Skeletal muscle cell (primary cell): Measurements from ENCODE around the gene GNAO1.

GRCh38 chr16:51431194-51432274 lies 280.5 kb upstream of the SALL1 start:
- RRBS, result no CpG with 5 or more reads among the region's 13 CpGs

DNA sequence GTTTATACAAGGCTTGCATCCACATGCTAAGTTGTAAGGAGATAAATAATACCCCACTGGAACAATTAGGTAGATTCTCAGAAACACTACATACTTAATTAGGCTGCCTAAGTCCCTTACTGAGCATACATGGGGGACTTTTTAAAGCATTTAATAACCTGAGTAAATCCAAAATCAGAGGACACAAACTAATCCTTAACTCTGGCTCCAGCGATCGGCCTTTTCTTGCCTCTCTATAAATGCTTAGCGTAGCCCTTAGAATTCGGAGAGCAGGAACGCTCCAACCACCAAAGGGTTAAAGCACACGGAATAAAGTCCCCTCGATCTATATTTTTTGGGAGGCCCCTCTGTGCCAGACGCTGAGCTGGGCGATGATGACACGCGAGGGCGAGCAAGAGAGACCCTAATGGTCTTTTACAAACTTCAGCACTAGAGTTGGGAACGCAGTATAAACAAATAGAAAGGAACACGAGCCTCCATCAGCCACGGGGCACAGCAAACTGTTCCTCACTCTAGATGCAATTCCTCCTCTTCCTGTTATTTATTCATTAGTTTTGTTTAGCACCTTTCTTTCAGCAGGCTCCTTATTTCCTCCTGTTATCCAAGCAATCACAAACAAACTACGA lies 1.9 kb downstream of the TOX3 start:
- RRBS, result no CpG with 5 or more reads among the region's 16 CpGs

DNA sequence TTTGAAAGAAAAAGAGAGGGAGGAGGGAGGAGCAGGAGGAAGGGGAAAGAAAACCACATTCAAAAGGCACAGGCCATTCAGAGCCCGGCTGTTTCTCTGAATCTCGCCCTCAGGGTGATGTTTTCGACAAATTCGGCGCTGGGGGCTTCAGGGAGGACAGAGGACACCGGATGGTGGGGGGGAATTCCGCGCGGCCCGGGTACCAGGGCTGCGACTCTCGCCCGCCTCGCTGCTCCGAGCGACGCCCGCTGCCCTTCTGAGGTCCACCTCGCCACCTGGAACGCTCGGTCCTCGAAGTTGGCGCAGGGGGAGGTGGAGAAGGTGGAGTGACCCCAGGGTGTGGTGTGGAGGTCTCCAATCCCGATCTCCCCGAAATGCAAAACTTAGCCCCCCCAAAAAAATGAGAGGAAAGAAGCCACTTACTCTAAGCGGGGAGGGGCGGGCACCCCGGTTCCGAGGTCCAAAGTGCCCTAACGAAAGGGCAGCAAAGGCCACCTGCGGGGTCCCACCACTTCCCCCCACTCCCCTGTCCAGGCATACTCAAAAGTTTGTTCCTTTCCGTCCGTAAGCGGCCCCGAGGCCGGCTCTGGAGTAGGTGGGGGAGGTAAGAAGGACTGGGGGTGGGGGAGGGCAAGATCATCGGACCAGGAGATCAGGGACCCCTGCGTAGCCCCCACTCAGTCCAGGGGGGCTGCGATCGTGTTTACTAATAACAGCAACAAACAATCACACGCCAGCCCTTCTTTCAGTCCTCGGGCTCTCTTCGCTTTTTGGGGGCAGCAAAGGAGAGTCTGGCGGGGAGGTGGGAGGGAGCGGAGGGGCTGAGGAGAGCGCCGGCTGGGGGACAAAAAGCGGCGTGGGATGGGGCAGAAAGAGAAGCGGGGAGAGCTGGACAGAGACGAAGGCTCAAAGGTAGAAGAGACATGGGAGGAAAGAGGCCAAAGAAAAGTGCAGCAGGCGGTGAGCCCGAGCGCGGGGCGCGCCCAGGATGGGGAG lies 1.0 kb downstream of the TOX3 start:
- RRBS, result 2% methylated on average over 5 of the region's 57 CpGs

DNA sequence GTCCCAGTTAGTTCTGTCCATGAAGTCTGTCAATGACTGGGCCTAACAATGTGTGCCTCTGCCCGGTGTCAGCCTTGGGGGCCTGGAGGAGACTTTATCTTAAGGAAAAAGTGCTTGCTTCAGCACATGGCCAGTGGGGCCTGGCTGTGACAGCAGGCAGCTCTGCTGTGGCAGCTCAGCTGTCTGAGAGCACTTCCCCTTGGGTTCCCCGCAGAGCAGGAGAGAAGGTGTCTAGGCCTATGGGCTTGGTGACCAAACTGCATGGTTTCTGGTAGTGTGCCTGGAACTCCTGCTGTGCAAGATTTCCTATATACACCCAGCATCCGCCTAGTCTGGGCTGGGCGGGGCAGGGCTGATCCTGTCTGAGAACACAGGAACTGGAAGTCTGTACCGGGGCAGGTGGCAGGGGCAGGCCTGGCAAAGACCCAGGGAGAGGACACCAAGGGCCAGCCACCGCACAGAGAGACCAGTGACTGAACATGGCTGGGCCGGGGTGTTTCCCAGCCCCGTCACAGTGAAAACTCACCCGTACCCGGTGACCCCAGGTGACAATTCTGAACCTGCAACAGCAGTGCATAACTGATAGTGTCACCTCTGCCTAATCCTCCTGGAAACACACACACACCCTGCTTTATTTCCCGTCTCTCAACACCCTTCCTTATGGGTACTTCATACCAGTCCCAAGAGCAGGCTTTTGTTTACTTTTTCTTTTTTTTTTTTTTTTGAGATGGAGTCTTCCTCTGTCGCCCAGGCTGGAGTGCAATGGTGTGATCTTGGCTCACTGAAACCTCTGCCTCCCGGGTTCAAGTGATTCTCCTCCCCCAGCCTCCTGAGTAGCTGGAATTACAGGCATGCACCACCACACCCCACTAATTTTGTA lies 39.4 kb downstream of the CHD9 start:
- RRBS, result no CpG with 5 or more reads among the region's 13 CpGs

GRCh38 chr16:53503914-53504623 lies 1.1 kb upstream of the AKTIP start:
- RRBS, result no CpG with 5 or more reads among the region's 19 CpGs

GRCh38 chr16:53519361-53519692 lies 16.3 kb upstream of the AKTIP start:
- RRBS, result no CpG with 5 or more reads among the region's 6 CpGs

- RRBS, result no CpG with 5 or more reads among the region's 7 CpGs
These were observed 119.1 kb downstream of the FTO start for GRCh38 chr16:53822907-53823583.

DNA sequence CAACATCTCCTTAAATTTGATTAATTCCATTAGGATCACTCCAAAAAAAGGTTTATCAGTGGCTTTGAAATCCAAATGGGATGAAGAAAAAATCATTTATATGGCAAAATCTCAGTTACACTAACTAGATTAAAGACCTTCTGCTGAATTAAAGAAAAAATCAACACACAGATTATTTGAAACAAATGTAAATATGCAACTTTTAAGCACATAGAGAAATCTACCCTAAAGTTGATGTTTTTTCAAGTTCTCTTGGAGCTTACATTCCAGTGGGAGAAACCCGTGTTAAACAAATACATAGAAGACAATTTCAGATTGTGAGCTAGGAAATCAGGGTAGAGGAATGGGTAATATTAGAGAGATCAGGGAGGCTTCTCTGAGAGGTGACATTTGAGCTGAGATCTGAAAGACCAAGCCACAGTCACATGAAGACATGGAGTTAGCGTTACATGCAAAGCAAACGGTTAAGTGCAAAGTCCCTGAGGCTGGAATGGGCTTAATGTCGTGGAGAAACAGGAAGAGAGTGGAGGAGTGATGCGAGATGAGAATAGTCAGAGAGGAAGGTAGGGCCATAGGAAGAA lies 246.3 kb downstream of the IRX3 start:
- RRBS, result no CpG with 5 or more reads among the region's 5 CpGs

GRCh38 chr16:54063209-54064046 lies 223.2 kb downstream of the IRX3 start:
- RRBS, result no CpG with 5 or more reads among the region's 14 CpGs

- RRBS, result no CpG with 5 or more reads among the region's 4 CpGs
These were observed 20.1 kb downstream of the IRX3 start for GRCh38 chr16:54266357-54267048.

DNA sequence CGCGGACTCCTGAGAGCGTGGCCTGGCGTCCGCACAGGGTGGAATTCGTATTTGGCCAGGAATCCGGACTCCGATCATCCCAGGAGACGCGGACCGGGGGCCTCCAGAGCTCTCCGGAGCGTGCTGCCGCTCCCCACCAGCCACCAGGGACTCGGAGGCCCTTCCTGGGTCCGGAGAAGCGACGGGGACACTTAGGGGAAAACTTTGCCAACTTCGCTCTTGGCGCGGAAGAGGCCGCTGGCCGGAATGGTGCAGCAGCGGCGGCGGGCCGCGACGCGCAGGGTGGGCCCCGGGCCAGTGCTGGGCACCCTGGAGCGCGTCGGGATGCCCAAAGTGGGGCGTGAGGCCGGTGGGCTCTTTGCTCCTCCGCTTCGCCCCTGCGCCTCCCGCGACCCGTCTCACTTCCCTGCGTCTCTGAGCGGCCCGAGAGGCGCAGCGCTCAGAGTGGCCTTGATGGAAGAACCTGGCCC lies 3.7 kb upstream of the IRX3 start:
- RRBS, result 10% methylated on average over 25 of the region's 47 CpGs

DNA sequence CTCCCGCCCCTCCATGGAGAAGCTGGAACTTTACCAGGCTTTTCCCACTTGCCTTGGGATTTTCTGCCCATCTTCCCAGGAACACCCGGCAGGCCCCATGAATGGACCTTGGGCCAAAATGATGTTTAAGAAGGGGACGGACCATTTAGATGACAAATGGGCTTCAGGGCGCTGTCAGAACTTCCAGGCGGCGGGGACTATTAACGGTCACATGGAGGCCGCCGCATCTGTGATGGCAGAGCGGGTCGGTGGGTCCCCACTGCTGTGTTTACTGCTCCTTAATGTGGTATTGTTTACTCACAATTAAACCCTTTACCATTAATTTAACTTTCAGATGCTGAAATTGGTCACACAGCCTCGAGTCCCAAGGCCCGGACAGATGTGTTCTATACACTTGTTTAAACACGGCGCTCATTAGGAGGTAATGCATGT lies 83.7 kb upstream of the IRX3 start:
- RRBS, result no CpG with 5 or more reads among the region's 15 CpGs

DNA sequence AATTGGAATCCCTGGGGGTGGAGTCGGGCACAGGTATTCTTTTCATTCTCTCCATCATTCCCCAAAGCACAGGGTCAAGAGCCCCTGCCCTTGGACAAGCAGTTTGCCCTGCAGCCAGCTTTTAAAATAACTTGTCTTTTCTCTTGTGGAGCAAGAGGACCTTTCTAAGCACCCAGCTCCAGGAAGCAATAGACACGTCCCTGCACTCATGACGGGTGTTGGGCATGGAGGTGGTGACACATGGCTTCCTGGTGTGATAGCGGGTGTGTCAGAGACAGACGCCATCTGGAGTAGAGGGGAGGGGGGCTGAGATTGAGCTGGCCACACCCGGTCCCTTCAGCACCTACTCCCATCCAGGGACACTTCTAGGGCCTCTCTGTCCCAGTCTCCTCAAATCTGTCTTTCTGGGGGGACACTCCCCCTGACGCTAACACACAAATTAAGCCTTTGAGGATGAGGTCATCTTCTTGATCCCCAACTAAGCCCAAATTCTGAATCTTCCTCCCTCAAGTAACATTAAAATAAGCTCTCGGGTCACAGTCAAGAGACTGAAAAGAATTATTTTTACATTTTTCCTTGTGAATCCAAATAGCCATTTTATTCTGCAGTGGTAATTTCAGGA lies 216.5 kb upstream of the IRX3 start:
- RRBS, result no CpG with 5 or more reads among the region's 8 CpGs

- RRBS, result under 1% methylated on average over 63 of the region's 123 CpGs
These were observed 2.1 kb upstream of the IRX5 start for GRCh38 chr16:54928380-54929243.

- RRBS, result no CpG with 5 or more reads among the region's 5 CpGs
These were observed 67.6 kb downstream of the IRX6 start for GRCh38 chr16:55391548-55391984.

DNA sequence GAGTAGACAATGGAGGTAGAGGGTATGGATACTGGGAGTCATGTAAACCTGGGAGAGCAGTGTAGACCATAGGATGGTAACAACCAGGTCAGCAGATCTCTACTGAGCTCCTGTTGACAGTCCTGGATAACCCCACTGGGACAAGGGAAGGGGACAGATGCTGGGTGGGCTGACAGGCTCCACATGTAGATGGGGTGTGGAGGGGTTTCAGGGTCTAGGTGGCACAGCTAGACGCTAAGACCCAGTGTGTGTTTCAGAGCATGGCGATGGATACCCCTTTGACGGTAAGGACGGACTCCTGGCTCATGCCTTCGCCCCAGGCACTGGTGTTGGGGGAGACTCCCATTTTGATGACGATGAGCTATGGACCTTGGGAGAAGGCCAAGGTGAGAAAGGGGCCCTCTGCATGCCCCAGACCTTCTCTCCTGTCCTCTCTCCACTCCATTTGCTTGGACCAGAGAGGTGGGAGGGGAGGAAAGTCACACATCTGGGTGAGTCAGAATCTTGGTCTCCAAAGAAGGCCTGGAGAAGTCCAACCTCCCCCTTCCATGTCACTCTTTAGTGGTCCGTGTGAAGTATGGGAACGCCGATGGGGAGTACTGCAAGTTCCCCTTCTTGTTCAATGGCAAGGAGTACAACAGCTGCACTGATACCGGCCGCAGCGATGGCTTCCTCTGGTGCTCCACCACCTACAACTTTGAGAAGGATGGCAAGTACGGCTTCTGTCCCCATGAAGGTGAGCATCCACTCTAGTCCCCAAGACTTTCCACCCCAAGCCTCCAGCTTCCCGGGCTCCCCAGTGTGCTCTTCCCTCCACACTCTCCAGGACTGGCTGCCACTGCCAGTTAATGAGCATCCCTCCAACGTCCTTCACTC lies 6.3 kb downstream of the MMP2 start:
- RRBS, result no CpG with 5 or more reads among the region's 15 CpGs

DNA sequence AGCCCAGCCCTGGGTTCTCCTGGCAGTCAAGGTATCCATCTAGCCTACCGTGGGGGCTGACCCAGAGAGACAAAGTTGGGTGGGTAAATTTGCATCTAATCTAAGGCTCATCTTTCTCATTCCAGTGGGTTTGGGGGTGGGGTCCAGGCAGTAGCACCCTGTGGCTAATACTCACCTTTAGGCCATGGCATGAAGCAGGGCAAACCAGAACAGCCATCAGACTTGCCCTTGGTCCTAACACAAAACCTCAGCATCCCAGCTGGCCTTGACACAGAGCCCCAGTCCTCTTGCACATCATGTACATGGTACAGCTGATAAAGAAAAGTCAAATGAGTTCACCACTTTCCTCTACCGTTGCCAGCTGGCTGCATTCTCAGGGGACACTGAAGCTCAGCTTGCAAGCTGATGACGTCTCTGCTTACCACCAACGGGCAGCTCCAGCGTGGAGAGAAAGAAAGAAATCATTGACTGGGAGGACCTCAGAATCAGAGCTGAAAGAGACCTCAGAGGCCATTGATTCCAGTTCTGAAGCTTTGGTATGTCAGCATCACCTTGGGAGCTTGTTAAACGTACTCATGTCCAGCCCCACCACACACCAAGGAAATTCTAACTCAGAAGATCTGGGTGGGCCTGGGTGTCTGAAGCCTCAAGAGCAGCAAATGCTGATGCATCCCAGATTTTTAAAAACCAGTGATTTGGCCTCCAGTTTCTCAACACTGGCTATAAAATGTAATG lies 80.7 kb upstream of the CES5A start:
- RRBS, result no CpG with 5 or more reads among the region's 6 CpGs

DNA sequence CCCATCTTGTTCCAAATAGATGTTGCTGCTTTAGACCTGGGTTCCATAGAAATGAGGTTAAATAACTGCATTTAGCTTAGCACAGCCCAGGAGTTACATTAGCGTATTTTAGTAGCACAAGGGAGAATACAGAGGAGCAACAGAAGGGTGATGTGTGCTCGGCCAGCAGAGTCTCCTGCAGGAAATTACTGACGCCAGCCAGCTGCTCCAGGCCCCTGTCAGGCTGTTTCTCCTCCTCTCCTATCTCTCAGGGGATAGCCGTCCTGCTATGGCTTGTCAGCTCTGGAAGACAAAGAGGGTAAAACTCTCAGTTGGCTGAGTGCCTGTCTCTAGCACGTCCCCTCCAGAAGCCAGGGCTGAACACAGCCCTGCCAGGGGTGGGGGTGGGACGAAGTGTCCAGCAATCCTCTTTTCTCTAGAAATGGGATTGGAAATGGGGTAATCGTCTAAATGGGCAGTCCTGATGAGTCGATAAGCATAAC lies 89.2 kb upstream of the GNAO1 start:
- RRBS, result no CpG with 5 or more reads among the region's 8 CpGs

DNA sequence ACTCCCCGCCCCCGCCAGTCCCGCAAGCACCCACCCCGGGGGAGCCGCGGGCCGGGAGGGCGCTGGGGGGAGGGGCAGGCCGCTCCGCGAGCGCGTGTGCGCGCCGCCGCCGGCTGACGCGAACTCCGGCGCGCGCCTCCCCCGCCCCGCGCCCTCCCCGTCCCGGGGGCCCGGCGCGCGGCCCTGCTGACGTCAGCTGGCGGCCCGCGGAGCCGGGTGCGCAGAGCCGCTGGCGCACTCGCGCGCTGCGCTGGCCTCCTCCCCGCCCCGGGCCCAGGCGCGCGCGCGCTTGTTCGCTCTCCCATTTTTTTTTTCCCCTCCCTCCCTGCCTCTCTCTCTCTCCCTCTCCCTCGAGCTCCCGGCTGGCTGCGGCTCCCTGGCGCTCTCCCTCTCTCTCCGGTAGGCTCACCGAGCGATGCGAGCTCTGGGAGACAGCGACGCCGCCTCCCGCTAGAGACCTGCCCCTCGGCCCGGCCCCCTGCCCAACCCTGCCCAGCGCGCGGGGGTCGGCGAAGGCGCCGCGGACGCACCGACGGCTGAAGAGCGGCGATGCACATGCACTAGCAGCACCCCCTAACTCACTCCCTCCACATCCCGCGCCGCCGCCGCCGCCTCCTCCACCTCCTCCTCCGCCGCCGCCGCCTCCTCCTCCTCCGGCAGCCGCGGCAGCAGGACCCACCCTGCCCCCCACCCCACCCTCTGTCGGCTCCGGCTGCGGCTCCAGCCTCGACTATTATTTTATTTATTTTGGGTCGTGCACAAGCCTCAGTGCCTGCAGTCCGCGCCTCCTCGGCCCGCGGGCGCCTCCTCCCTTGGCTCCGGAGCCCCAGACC lies at the start of gene GNAO1:
TSS of gene GNAO1 (plus strand) at position 336 of the 833 bp plus-strand sequence.
- RRBS, result 1% methylated on average over 61 of the region's 105 CpGs

GRCh38 chr16:56211532-56212060 lies 20.3 kb downstream of the GNAO1 start:
- RRBS, result no CpG with 5 or more reads among the region's 7 CpGs